SJCRH30 (cell line): ENCODE measurements around the gene PTMA.

- RAMPAGE, long total RNA = no peak
Measured at GRCh38 chr2:231222496-231222828, 24.0 kb downstream of the ARMC9 start.

GRCh38 chr2:231306815-231307559 lies 88.5 kb upstream of the B3GNT7 start:
- RAMPAGE, long total RNA = no peak

DNA sequence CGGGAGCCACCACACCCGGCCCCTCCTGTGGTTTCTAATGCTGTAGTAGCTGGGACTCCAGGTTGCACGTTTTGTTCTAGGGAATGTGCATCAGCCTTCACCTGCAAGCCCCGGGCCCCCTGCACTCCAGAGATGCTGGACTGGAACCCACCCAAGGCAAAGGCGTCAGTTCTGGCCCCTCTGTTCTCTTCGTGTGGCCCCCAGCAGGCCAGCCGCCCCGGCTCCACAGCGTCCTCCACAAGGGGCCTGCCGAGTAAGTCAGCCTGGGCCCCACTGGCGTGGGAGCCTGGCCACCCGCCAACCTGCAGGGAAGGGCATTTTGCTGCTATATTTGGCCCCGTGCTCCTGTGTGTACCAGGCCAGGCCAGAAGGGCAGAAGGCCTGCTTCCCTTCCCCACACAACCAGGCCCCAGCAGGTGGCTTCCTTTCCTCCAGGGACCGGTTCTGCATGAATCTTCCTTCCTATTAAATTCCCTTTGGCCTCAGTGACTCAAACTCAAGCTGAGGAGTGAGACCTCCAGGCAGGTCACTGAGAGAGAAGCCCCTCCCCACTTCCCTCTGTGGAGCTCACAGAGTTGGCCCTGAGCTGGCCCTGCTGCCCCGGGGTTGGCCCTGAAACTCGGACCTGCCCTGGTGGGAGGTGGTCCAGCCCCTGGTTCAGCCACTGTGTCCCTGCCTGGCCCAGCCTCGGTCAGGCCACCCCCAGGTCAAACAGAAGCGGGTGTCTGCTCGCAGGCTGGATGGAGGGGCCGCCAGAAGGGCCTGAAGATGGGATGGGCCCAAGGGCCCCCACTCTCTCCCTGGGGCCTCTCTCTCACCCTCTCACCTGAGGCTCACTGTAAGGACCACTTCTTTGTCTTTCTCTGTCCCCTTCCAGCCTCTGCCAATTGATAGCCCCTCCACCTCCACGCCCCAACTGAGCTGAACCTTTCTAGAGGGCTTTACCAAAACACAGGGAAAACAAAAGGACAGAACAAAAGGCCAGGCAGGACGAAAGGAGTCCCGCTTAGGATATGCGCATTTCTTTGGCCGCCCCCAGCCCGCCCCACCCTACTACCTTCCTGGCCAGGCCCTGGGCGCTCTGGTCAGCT lies 25.3 kb upstream of the B3GNT7 start:
- RAMPAGE, long total RNA = no peak

DNA sequence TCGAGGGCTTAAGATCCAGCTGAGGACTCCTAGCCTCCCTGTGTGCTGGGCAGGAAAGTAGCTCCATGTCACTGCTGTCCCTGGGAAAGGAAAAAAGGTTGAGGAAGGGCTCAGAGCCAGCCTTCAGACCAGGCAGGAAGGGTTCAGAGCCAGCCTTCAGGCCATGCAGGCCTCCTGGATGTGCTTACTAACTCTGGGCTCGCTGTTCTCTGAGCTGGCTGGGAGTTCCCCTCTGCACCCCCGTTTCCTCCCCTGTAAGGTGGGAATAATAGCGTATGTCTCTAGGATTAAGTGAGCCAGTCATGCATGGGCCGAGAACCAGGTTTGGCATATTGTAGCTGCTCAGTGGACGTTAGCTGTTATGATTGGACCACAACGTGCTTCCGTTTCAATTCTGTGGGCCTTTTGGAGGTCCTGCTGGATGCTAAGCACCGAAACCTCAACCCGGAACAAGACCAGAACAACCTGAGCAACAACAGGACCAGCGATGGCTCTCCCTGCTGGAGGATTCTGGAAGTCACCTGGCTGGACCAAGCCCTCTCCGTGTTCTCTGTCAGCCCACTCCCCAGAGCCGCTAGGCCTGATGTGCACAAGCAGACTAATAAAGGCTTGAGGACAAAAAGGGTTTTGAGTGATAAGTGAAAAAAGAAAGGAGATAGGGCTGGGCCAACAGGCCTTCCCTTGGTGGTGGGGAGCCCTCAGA lies 989 bp upstream of the B3GNT7 start:
- RAMPAGE, long total RNA = no peak

DNA sequence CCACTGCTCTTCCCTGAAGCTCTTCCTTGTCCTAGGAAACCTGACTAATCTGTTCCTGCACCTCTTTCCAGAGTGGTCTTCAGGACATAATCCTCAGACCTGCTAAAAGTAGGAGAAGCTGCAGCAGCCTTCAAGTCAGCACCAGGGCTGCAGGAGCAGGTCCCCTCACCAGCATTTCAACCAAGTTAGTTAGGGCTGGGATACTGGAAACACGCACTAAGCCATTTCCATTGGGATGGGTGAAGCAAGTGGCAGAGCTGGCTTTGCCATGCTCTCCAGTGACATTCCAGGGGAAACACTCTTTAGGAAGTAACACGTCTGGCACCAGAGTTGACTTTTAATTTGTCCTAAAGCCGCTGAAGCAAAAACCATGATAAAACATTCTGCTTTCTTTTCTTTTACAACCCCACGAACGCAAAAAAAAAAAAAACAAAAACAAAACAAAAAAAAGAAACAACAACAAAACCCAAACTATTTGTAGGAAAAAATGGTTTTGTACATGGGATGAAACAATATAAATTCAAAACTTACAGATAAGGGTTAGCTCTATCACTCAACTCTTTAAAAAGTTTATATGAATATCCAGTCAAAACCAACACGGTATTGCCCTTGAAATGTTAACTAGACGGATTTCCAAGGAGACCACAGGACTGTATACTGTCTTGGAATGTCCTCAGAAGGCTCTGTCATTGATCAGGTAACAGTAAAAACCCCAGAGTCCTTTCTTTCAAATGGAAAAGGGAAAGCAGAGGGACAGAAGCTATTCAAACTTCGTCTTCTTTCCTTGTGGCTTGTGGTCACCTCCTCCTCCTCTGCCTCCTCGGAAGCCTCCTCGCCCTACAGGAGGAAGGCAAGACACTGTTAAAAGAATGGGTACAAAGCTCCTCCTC lies 9.6 kb downstream of the NCL start:
- RAMPAGE, long total RNA = no peak

DNA sequence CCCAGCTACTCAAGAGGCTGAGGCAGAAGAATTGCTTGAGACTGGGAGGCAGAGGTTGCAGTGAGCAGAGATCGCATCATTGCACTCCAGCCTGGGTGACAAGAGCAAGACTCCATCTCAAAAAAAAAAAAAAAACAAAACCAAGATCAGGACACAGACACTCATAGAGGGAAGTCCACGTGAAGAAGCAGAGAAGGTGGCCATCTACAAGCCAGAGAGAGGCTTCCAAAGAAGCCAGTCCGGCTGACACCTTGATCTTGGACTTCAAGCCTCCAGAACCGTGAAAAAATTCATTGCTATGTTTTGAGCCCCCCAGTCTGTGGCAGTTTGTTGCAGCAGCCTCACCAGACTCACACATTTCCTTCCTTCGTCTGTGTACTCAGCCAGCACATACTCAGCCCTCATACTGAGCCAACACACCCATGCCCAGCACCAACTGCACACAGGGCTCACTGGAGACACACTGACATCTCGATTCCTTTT lies 23.9 kb upstream of the NMUR1 start:
- RAMPAGE, long total RNA = no peak

- RAMPAGE, long total RNA = no peak
Measured at GRCh38 chr2:231615350-231615875, 22.7 kb downstream of the TEX44 start.

DNA sequence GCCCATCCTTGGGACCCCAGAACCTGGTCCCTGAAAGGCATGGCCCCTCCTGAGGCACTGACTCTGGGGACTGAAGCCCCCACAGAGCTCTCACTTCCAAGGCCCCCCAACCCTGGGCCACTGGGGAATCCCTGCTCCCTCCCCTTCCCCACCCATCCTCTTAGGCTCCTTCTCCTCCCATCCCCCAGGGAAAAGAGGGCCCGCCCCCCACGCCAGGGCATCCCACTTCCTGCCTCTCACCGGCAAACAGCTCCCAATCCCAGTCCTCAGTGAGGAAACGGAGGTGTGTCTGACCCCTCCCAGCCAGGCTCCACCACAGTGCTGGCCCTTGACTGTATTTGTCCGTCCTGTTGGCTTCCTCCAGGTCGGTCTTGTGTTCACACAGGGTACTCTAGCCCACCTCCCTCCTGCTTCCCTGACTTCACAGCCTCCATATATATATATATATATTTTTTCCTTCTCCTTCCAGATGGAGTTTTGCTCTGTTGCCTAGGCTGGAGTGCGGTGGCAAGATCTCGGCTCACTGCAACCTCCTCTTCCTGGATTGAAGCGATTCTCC lies 34.9 kb upstream of the PTMA start:
- RAMPAGE, long total RNA = no peak

DNA sequence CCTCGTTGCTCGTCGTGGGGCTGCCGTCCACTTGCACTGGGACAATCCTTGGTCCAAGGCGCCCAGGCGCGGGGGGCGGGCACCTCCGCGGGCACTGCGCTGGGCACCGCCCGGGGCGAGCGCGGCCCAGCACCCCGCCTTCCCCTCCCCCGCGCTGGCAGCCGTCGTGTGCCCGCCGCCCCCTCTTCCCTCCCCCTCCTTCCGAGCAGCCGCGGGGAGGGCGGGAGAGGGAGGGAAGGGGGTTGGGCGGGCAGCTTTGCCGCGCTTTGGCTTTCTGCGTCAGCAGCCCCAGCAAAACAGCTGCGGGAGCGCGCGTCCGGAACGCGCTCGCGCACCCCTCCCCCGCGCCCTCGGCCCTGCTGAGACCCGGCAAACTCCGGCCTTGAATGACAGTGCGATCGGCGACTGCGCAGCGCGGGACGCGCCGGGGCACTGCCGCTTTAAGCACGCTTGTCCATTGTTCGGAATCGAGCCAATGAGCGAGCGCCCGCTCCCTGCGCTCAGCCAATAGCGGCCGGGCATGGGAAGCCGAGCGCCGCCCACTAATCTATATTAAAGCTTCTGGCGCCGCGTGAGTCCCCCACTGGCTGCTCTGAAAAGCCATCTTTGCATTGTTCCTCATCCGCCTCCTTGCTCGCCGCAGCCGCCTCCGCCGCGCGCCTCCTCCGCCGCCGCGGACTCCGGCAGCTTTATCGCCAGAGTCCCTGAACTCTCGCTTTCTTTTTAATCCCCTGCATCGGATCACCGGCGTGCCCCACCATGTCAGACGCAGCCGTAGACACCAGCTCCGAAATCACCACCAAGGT lies at the start of gene PTMA:
PTMA (plus strand) TSS at position 578 of the 806 bp plus-strand sequence.
- RAMPAGE, long total RNA = start-site peak on the plus strand centred at position 675 of the sequence, 195 bp wide, 75,070 and 32,001 reads in 2 replicates

GRCh38 chr2:231795409-231796074 lies 9.3 kb downstream of the COPS7B start:
- RAMPAGE, long total RNA = no peak

GRCh38 chr2:232301142-232301559 lies 77.4 kb upstream of the ALPP start:
- RAMPAGE, long total RNA = no peak

DNA sequence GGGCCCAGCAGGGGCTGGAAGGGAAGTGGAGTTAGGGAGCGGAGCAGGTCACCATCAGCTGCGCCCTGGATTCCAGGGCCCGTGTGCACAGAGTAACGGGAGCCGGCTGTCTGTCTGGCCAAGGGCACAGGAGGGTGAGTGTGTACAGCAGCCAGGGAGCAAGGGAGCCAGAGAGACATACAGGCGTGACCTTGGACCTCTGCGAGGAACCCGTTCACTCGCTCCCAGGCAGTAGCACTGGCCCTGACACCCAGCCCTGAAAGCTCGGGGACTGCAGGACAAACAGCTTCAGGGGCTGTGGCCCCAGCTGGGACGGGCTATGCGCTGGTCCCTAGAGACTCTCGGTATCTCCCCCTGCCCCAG lies 46.3 kb upstream of the ALPP start:
- RAMPAGE, long total RNA = no peak

- RAMPAGE, long total RNA = no peak
Measured at GRCh38 chr2:232418519-232419275, 12.1 kb downstream of the ALPG start.

- RAMPAGE, long total RNA = no peak
Measured at GRCh38 chr2:232548164-232548941, 2.0 kb downstream of the TIGD1 start.

GRCh38 chr2:232573619-232574240 lies 23.2 kb downstream of the EIF4E2 start:
- RAMPAGE, long total RNA = no peak

GRCh38 chr2:232655276-232655850 lies 22.0 kb downstream of the EFHD1 start:
- RAMPAGE, long total RNA = no peak

DNA sequence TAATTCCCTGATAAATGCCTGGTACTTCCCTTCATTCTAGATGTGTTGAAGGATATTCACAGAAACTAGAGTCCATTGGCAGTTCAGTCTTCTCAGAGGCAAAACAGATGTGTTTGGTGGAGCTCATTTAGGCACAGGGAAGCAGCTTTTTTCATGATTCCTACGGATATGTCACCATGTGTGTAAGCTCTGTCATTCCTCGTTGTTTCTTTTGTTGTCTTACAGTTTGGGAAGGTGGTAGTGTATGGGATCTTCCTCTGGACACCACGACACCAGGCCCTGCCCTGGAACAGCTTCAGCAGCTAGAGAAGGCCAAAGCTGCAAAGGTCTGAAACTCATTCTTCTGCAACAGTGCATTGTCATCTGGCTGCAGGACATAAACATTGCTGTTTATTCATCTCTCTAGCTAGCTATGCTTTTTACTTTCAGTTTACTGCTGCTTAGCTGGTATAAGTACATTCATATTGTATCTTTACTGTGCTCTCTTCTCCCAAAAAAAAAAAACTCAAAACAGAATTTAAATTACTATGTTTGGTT lies 39.1 kb upstream of the KCNJ13 start:
- RAMPAGE, long total RNA = no peak

DNA sequence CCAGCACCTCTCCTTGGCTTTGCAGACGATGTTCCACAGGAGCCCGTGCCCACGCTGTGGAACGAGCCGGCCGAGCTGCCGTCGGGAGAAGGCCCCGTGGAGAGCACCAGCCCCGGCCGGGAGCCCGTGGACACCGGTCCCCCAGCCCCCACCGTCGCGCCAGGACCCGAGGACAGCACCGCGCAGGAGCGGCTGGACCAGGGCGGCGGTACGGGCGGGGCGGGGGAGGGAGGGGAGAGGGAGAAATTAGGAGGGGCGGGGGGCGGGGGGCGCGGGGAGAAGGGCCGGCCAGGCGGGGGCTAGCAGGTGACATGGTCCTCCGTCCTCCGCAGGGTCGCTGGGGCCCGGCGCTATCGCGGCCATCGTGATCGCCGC lies 5.8 kb downstream of the SNORC start:
- RAMPAGE, long total RNA = no peak

DNA sequence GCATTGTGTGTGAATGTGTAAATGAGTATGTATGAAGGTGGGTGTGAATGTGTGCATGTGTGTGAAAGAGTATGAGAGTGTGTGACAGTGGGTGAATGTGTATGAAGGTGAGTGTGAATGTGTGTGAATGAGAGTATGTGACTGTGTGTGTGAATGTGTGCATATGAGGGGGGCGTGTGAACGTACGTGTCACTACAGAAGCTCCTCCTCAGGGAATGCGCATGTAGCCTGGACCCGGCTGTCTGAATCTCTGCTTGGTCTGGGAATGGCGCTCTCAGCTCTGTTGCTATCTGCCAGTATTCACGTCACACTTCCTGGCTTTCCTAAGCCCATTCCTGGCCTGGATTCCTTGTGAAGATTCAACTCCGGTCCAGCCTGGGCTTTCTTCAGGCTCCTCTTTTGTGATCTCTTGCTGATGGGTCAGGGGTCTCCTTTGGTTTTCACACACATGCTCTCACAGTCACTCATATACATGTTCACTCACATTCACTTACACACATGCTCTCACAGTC lies 29.1 kb downstream of the SNORC start:
- RAMPAGE, long total RNA = no peak

GRCh38 chr2:233060519-233061067 lies 451 bp downstream of the INPP5D start:
- RAMPAGE, long total RNA = no peak